HEK293 (cell line): ENCODE results near the gene MRC1.

- PRO-cap: no peak
- RRBS, 2 experiments: no CpG with 5 or more reads among the region's 11 CpGs
Observed at GRCh38 chr10:13706622-13707011, 119.9 kb downstream of the PRPF18 start.

- PRO-cap: no peak
- RRBS, 2 experiments: no CpG with 5 or more reads among the region's 26 CpGs
Observed at GRCh38 chr10:13890037-13891033, 303.6 kb downstream of the PRPF18 start.

GRCh38 chr10:13991415-13991669, 339.4 kb downstream of the FRMD4A start:
- PRO-cap: no peak
- RRBS, 2 experiments: no CpG with 5 or more reads among the region's 2 CpGs

- PRO-cap: no peak
- RRBS, 2 experiments: no CpG with 5 or more reads among the region's 21 CpGs
Observed at GRCh38 chr10:14532471-14533391, 202.0 kb upstream of the FRMD4A start.

DNA sequence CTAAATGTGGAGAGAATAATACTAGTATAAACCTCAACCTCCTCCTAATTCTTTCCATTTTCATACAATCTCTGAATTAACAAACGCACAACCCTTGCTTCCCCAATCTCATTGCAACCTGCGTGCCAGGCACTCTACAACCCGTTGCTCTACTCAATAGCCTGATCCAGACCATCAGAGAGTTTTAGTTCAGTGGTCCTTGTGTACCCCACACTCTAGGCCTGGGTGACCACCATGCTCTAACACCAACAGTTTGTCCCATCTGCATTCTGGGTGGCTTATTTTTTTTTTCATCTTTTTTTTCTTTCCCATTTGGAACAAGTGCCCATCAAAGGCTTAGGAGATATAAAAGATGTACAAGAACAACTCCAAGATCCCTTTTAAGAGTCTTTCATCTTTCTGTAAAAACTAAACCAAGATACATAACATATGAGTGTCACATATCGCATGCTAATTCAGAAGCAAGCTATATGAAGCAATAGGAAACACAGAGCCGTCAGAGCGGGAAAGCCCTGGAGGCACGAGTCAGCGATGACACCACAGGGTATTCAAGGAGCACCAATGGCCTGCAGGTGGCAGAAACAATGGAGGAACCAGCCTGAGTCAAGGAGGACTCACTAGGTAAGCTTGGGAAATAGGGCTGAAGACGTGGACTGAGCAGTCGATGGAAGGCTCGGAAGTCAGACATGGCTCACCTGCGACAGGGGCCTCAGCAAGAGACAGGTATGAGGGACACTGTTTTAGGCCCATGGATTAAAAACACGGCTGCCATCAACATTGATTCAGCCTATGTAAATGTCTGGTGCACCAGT, 214.6 kb downstream of the FAM107B start:
- PRO-cap: no peak
- RRBS, 2 experiments: no CpG with 5 or more reads among the region's 13 CpGs

GRCh38 chr10:14564029-14564810, 210.5 kb downstream of the FAM107B start:
- PRO-cap: no peak
- RRBS, 2 experiments: no CpG with 5 or more reads among the region's 5 CpGs

DNA sequence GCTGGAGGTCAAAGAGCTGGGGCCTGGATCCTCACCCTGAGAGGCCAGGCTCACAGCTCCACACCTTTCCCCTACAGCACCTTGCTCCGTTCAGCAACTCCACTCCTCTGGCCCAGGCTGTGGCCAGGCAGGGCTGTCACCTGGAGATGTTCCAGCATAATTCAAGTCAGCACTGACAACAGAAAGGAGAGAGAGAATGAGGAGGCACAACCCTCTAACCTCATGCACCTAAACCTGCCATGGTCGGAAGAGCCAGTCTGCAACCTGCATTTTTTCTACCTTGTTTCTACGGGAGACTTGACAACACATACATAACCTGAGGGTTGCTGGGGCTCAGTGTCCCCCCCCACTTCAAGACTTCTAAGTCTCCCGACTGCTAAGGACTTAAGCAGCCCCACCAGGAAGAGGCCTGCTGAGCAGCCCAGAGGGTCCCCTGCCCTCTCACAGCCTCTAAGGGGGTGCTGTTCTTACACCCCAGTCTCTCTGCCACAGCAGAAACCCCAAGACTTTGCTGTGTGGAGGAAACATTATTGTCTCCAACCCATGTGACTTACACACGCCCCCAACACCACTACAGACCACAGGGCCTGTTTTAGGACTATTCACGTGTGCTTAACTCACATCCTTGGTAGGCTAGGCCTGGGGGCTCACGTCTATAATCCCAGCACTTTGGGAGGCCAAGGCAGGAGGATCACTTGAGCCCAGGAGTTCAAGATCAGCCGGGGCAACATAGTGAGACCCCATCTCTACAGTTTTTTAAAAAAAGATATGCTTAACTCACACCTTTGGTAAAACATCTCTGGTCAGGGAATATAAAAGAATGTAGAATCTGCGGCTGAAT, 175.6 kb downstream of the FAM107B start:
- PRO-cap: no peak
- RRBS, 2 experiments: no CpG with 5 or more reads among the region's 9 CpGs

DNA sequence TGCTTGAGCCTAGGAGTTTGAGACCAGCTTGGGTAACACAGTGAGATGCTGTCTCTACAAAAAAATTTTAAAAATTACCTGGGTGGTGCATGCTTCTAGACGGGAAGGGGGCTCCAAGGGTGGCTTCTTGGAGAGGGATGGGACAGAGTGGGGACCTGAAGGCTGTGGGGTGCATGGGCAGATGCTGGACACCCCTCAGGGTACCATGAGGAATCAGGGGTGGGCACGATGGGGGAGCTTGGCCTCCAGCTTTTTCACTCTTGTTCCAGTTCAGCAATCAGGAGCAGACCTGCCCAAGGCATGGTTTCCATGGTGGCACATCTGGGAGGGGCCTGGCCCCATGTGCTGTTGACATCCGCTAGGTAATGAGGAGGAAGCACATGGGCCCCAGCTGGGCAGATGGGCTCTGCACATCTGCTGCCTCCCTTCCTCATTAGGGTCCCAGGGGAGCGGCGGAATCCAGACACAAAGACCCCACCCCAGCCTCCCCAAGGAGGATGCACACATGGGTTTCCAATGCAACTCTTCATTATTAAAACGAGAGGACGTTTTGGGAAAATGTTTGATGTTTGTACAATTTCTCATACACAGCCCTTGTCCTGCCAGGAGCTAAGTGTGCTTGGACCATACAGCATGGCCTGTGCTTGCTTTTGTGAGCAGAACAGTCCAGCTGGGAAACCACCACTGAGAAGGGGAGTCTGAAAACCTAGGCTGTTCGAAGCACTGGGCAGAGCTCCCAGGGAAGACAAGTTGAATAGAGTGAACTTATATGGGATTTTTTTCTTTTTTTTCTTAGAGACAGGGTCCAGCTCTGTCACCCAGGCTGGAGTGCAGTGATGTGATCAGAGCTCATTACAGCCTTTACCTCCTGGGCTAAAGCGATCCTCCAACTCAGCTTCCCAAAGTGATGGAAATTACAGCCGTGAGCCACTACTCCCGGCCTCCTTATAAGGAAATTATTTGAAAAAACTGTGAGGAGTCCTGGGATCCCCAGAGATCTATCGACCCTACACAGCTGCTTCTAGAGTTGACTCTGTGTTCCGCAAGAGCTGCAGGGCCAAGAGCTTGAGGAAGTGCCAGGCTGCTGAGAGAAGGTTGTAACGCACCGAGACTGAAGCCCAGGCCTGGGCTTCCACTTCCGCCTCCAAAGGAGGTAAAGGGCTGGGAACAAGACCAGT, 23.6 kb downstream of the FAM107B start:
- PRO-cap: no peak
- RRBS, 2 experiments: no CpG with 5 or more reads among the region's 16 CpGs

GRCh38 chr10:14751904-14752335, 22.8 kb downstream of the FAM107B start:
- PRO-cap: no peak
- RRBS, 2 experiments: no CpG with 5 or more reads among the region's 1 CpG

DNA sequence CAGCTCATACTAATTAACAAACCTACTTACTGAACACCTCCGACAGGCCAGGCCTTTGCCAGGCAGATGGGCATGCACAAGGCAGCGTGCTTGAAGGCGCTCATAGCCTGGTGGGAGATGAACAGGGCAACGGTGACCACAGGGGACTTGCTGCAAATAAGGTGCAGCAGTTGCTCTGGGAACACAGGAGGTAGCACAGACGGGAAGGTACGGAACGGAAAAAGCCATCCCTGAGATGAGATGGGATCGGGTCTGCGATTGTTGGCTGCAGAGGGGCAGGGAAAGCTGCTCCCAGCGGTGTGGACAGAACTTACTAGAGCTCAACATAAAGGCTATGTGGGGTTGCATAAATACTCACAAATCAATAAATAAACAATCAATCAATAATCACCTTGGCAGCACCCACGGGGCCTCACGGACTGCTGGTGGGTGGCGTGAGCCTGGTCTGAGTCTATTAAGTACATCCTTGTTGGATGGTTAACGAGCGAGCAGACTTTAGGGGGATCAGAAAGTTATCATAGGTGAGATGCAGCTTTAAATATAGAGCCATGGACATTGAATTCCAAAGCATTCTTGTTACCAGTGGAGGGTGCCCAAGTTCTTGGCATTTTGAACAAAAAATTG, 4.6 kb downstream of the ACBD7 start:
- PRO-cap: unidirectional peak, plus-strand start at position 270 of the sequence
- RRBS, 2 experiments: no CpG with 5 or more reads among the region's 15 CpGs

GRCh38 chr10:15195932-15196545, 27.5 kb upstream of the NMT2 start:
- PRO-cap: no peak
- RRBS, 2 experiments: 86 to 94% methylated on average over 3 of the region's 12 CpGs

- PRO-cap: unidirectional peak, plus-strand start at chr10:15369758; bidirectional peak, plus-strand start at chr10:15369939, minus-strand start at chr10:15369808; unidirectional peak, plus-strand start at chr10:15370131; bidirectional peak, plus-strand start at chr10:15370394, minus-strand start at chr10:15370307; bidirectional peak, plus-strand start at chr10:15370593, minus-strand start at chr10:15371180
- RRBS, 2 experiments: 1 to 2% methylated on average over 32 of the region's 68 CpGs
Observed at GRCh38 chr10:15369481-15370718, 1.2 kb downstream of the FAM171A1 start.

DNA sequence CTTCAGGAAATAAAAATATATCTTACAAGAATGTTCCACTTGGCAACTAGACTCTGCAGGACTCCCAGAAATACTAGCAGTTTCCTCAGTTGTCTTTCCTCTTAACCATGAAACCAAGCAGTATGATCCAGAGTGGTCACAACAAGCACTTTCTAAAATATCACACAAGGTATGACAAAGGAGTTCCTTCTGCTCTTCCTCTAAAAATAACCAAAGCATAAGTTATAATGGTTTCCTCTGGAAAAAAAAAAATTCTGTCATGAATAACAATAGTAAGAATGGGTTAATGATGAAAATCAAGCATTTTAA, 19.0 kb downstream of the MINDY3 start:
- PRO-cap: no peak

GRCh38 chr10:16247874-16248123, 189.0 kb upstream of the PTER start:
- PRO-cap: no peak
- RRBS, 2 experiments: no CpG with 5 or more reads among the region's 2 CpGs

GRCh38 chr10:16818102-16818424, 839 bp upstream of the RSU1 start:
- PRO-cap: unidirectional peak, minus-strand start at chr10:16818256
- RRBS, 2 experiments: no CpG with 5 or more reads among the region's 2 CpGs

GRCh38 chr10:17200391-17200782, 1.1 kb downstream of the TRDMT1 start:
- PRO-cap: no peak
- RRBS, 2 experiments: no CpG with 5 or more reads among the region's 4 CpGs

GRCh38 chr10:17713082-17713644, 38.8 kb upstream of the TMEM236 start:
- PRO-cap: no peak
- RRBS, 2 experiments: no CpG with 5 or more reads among the region's 9 CpGs

DNA sequence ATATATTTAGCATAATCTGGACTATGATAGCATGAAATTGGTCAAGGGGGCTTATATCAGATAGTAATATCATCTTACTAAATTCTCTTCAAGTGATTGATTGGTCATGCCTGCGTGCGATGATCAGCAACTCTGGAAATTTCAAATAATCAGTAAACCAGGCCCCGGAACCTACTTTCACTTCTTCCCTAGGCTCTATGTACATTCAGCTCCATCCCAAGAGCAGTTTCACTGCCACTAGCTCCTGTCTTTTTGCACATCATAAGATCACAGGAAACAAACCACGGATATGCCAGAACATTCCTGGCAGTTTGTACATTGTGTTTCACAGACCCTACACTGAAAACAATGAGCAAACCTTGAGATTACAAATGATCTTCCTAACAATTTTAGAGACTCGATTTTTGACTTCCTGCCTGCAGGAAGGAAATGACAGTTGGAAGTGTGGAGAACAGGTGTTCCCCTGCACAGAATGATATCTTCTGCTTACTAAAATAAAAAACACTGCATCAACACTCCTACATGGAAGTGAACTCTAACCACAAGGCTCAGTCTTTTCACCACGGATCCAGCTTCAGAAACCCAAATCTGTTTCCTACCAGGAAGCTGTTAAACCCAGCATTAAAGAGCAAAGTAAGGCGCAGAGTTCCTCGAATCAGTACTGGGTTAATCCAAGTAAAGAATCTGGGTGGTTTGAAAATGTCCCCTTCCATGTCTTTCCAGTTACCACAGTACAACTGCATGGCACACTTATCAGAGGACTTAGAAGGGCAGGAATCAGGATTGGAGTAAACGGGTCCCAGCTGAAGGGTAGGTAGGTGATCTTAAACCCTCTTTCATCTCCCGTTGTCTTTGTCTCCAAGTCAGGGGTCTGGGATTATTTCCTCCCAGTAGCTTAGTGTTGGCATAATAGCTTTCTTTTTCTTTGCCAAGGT, 7.5 kb upstream of the TMEM236 start:
- PRO-cap: no peak
- RRBS, 2 experiments: no CpG with 5 or more reads among the region's 10 CpGs

- PRO-cap: no peak
- RRBS, 2 experiments: no CpG with 5 or more reads among the region's 2 CpGs
Observed at GRCh38 chr10:17758080-17758683, 6.2 kb downstream of the TMEM236 start.

DNA sequence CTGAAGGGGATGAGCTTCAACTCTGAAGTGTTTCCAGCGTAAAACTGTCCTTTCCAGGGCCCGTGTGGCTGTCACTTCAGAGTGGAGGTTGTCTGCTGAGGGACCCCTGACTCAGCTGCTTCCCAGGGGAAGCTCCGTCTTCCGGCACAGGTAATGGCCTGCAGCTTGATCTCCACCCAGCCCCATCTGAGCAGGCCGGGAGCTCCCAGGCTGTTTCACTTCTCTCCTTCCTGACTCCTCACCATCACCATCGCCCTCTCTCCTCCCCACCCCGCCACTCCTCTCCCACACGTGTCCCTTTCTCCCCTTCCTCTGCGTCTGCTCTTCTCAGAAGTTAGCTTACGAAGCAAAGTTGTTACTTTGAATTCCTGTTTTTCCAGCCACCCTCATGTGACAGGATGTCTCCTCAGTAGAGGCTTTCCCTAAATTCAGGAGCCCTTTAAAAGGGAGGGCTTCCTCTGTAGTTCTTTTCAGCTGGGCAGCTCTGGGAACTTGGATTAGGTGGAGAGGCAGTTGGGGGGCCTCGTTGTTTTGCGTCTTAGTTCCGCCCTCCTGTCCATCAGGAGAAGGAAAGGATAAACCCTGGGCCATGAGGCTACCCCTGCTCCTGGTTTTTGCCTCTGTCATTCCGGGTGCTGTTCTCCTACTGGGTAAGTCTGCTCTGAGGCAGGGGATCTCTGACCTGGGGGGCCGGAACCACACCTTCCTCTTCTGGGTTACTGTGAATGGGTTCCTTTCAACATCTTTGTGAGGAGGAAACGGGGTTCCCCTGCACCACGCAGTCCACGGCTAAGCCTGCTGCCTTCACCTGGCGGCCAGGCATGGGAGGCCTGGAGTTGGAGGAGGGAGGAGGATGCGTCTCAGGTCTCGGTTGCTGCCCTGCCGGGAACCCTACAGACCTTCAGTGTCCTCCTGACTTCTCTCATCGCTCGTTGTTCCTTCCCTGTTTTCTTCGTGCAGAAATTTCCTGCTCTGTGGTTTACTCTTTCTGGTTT, at the start of gene MRC1:
TSS of gene MRC1 (plus strand) at position 472 of the 995 bp plus-strand sequence.
- PRO-cap: no peak
- RRBS, 2 experiments: no CpG with 5 or more reads among the region's 25 CpGs